Helper T cell (primary cell): ENCODE results near the genes DPY19L2 and C12orf56.

GRCh38 chr12:57803161-57803868, 15.2 kb downstream of the AVIL start:
- PRO-cap, 2 experiments = no peak in any of the 2 experiments

DNA sequence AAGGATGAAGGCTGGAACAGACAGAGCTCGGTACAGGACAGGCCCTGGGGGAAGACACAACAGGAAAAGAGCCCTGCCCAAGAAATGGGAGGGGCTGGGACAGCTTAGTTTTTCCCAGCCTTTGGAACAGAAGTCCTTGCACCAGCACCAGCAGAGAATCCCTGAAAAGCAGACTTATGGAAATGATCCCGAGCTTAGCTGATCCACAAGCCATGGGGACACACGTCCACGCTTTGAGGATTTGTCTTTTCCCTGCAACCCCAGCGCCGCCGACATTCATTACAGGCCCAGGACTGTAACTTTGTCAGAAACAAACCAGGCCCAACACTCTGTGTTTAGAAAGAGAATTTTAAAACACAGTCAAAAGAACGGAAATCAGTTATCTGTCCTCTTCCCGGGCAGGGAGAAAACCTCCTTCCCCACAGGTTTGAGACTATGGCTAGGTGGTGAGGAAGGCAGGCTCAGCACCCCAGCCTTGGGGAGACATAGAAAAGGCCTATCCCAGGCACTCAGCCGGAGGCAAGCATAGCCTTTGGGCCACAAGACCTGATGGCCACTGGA, 4.0 kb upstream of the AVIL start:
- PRO-cap, 2 experiments = no peak in any of the 2 experiments

DNA sequence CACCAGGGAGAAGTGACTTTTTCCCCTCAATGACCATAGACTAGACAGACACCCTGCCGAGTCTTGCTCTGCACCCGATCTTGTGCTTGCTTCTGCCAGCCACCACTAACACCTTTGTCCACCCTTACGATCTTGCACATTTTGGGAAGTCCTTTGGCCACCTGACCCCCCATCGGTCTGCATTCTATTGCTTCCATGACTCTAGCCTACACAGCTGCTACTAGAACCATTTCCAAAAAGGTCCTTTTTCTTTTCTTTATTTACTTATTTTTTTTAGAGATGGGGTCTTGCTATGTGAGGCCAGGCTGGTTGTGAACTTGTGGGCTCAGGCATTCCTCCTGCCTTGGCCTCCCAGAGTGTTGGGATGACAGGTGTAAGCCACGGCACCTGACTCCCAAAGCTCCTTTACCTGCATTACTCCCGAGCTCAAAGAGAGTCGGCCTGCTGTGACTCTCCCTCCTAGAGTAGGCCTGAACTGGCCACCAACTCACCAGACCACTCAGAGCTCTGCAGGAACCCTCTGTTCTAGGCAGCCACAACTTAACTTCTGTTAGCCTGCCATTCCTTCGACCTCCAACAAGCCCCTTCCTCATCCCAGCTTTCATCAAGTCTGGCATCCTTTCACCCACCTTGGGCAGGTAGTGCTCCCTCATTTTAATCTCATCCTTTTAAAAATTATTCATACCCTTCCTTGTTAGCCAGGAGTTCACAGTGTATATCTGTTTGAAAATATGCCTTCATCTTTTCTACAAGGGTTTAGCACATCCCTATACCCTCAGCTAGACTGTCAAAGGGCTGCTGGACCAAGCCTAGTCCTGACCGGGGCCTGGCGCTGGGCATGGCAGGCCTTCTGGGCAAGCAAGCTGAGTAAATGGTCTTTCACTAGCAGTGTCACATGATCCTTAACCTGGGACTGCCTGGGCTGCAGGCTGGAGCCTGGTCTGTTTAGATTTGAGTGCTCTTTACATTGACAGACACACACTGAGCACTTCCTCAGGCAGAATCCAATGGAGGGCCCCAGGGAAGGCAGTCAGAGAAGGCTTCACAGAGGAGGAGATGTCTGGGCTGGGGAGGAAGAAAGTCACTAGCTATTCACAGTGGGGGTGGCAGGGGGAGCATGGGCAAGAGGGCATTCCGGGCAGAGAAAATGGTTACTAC, 6.6 kb upstream of the AVIL start:
- PRO-cap, 2 experiments = no peak in any of the 2 experiments

DNA sequence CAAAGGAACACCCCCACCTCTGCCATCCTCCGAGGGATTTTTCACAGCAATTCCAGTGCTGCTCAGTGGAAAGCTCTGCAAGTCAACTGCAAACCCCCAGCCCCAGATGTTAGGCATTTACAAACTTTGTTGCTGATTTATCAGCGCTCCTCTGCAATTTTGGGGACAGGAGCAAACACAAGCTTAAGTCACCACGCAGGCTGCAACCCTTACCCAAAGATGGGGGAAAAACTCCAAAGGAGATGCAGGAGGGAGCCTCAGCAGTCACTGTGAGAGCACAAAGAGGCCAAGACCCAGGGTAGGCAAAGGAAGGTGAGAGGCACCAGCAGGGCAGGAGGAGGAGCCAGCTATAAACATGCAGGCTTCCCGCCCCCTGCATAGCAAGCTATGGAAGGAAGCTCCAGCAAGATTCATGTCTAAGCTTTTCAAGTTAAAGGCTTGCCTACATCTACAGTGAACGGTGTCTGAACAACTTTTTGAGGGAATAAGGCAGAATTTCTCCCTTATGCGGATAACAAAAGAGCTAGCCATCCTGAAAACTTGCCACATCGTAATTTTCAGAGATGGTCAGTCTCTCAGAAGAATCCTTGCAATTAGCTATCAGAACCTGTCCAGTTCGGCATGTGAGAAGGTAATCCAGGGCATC, 4.0 kb downstream of the CTDSP2 start:
- PRO-cap, 2 experiments = peak in 1 of 2 experiments; most common plus-strand start position 419 of the sequence (in 1); most common minus-strand start position 271 of the sequence (in 1)

DNA sequence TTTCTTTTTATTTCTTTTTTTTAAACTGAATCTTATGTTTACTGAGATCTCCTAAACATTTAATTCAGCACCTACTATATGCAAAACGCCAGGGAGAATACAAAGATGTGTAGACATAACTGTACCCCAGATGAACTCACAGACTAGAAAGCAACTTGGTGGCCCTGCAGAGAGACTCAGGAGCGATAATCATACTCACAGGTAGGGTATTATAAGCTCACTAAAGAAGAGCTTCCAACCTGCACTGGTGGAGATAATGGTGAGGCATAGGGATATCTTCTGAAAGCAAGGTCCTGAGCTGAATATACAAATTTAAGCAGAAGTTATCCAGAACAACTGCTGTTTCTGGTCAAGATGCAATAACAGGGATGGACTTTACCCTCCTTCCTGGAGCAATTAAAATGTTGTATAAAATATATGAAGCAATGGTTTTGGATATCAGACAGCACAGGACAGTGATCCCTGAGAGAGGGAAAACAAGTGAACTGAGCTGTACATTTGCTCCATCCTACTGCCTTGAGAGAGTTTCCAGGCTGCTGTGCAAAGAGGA, 35.9 kb upstream of the CTDSP2 start:
- PRO-cap, 2 experiments = no peak in any of the 2 experiments

DNA sequence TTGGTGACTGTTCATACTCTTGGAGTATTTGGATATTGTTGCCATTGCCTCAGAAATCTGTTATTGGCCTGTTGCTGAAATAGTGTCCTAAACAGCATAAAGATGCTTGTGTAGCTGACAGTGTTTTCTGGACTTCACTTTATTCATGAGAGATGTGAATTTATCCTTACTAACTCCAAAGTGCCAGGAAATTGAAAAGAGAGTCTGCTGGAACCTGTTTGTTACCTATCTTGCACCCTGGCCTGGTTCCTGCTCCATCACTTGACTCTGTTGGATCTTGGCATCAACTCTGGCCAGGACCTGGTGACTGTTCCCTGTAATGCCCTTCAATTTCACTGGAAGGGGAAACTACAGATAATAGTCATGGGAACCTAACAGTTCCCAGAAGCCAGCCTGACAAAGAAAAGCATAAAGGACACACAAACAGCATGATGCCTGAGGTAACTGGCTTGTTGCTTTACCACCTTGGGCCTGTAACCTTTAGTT, 19.9 kb downstream of the SLC16A7 start:
- PRO-cap, 2 experiments = no peak in any of the 2 experiments

- PRO-cap, 2 experiments = no peak in any of the 2 experiments
Measured at GRCh38 chr12:62684901-62685270, 218.3 kb downstream of the MON2 start.

DNA sequence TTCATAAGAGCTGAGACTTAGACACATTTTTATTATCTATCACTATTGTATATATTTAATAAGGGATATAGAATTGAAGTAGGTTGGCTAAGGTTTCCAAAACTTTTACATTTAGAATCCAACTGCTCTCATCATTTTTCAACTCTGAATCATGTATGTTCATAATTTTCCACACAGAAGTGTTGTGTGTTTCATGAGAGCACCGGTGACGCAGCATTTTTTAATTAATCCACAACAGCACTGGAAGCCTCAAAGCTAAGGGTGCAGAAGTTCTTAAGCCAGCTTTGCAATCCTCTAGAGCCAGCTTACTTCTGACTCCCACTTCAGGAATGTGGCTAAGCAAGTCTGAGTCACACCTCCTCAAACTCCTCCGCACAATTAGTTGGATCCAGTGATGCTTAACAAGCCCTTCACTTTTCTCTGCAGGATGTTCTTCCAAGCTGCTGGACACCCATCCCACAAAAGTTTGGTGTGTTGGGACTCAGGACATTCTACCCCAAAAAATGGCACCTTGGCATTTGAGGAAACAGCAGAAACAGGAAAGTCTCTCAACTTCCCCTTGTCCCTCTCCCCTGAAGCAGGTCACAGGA, 210.1 kb downstream of the PPM1H start:
- PRO-cap, 2 experiments = no peak in any of the 2 experiments

GRCh38 chr12:62785522-62786709, 149.0 kb downstream of the PPM1H start:
- PRO-cap, 2 experiments = no peak in any of the 2 experiments

GRCh38 chr12:62866488-62867306, 68.3 kb downstream of the PPM1H start:
- PRO-cap, 2 experiments = no peak in any of the 2 experiments

DNA sequence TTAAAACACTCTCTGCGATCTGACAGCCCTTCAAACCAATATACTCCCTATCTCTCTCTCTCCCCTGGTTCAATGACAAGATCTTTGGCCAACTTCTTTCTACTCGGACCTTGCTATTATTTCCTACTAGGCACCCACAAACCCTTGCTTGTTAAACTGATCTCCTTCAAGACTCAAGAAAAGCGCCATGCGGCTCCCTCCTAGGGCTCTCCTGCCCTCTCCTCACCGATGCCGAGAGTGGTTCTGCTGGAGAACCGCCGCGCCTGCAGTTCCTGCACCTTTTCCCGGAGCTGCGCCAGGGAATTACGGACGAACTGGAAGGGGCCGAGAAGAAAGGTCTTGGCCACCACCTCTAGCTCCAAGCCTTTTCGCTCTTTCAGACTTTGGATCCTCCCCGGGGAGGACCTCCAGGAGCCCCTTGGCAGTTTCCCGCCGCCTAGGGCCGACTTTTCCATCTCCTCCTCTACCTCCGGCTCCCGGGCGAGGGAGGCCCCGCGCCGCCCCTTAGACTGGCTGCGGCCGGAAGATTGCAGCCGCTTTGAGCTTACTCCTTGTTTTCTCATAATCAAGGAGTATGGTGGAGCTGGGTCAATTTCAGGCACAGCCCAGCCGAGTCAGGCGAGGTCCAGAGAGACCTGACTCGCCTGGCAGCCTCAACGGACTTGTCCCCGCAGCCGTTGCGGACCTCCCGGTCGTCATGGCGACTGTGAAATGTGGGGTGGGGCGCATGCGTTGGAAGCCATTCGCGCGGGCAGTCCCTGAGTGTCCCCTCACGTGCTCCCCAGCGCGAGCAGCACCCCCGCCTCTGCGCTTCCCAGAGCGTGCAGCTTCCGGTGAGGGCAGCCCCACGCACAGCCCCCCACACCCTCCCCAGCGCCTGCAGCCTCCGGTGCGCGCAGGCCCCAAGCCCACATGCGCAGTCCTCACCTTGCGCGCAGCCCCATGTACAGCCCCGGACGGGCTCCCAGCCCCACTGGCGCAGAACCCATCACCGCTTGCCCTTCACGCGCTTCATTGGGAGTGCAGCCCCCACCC, at the start of gene DPY19L2:
Gene DPY19L2 (minus strand): TSS at position 663 of the 1,035 bp plus-strand sequence.
- PRO-cap, 2 experiments = peak in 1 of 2 experiments; most common plus-strand start position 917 of the sequence (in 1); most common minus-strand start position 667 of the sequence (in 1)

DNA sequence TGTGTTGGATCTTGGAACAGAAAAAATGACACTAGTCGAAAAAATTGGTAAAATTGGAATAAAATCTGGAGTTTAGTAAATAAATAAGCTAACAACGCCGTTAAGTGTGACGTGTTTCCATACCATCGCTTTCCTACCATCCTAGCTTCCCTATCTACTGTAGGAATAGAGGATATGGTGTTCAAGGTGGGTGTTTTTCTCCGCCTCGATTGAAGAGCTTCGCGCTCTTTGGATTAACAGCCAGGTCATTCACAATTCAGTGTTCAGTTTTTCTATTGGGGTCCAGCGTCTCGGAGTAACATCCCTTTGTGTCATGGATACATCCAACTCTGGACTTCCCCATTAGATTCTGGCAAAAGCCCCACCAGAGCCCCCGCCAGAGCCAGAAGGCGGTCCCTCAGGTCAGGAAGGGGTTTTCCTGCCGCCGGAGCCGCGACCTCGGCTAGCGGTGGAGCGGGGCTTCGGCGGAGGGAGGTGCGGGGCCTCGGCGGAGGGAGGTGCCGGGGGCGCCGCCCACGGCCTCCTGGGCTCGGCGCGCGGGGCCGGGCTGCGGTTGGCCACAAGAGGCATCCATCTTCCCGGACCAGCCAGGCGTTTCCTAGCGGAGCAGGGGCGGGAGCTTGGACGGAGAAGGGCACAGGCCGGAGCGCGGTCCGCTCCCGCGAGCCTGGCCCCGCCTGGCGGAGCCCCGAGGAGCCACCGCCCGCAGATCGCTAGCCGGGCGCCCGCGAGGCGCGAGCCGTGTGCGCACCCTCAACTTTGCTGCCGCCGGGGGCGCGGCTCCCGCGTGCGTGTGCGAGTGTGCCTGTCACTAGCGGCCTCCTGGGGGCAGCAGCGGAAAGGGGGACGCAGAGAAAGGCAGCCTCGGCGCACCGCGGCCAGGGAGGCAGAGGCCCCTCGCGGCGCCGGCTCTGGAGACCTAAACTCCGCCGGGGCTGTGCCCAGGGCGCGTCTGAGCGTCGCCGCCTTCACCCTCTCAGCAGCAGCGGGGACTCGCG, 999 bp upstream of the SRGAP1 start:
- PRO-cap, 2 experiments = peak in 1 of 2 experiments; most common plus-strand start position 881 of the sequence (in 1); most common minus-strand start position 729 of the sequence (in 1)

GRCh38 chr12:63846187-63846625, 1.7 kb downstream of the SRGAP1 start:
- PRO-cap, 2 experiments = no peak in any of the 2 experiments

- PRO-cap, 2 experiments = no peak in any of the 2 experiments
Measured at GRCh38 chr12:63861991-63863127, 17.9 kb downstream of the SRGAP1 start.

DNA sequence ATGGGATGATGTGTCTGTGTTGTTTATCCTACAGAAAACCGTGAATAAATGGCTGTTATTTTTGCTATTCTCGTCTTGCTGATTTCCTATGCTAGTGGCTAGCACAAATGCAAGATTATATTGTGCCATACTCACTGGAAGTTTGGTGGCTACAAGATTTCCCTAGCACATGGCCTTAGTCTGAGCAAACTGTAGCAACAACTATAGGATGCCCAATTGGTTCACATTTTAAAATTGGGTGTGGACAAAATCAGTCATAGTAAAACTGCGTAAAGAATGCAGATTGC, 73.3 kb downstream of the SRGAP1 start:
- PRO-cap, 2 experiments = no peak in any of the 2 experiments

DNA sequence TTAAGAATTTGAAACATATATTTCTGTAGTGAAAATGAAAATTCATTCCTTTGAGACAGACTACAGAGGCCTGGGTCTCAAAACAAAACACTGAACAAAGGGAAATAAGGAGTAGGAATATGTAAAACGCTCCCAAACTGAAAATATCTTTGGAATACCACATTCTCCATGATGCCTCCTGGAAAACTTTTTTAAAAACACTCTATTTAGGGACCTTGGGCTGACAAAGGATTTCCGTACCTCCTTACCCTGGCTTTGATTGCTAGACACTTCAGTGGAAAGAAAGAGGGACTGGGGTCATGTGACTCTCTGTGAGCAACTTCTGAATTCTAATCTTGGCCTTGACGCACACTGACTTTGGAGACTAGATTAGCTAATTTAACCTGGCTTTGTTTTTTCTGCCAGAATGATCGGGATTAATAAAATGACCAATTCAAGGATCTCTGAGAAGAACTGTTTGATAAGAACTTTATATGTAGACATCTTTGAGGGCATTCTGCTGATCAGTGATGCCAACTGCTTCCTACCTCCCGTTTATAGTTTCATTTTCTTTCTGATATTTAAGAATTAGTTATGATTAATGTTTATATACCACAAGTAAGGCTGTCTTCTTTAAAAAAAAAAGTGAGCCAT, 181.1 kb downstream of the SRGAP1 start:
- PRO-cap, 2 experiments = no peak in any of the 2 experiments

- PRO-cap, 2 experiments = no peak in any of the 2 experiments
Measured at GRCh38 chr12:64195316-64195844, 26.7 kb downstream of the KICS2 start.

- PRO-cap, 2 experiments = peak in 1 of 2 experiments; most common plus-strand start chr12:64390410 (in 1)
Measured at GRCh38 chr12:64390209-64391203, at the start of gene C12orf56. Gene C12orf56 (minus strand): TSS chr12:64390758.

DNA sequence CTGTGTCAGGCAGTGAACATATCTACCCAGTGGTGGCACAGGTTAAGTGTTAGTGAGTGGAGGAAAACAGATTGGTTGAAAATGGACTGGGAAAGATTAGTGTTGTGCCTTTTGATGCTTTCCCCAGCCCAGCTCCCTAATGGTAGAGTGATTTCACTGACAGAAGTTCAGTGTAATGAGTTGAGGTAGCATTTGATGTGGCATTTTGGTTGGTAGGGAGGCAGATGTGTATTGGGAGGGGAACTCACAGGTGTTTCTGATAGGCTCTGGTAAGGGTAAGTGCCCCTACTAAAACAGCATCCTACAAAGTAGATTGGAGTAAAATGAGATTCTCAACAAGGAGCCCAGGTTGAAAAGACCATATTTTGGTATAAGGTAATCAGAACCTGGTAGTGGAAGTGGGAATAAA, 4.2 kb downstream of the TBK1 start:
- PRO-cap, 2 experiments = peak in 2 of 2 experiments; most common plus-strand start position 316 of the sequence (in 2); most common minus-strand start position 149 of the sequence (in 2)

- PRO-cap, 2 experiments = no peak in any of the 2 experiments
Measured at GRCh38 chr12:64630135-64631479, 20.3 kb downstream of the RASSF3 start.